ENCODE results near the gene ZNF12.

GRCh38 chr7:5987052-5987662 is 16.7 kb upstream of the RSPH10B start:
- PRO-cap, result no peak
- CAGE, long polyA plus RNA, result no peak

- PRO-cap, result no peak
- CAGE, long polyA plus RNA, result no peak
Observed at GRCh38 chr7:6016388-6017118, 7.5 kb downstream of the AIMP2 start.

DNA sequence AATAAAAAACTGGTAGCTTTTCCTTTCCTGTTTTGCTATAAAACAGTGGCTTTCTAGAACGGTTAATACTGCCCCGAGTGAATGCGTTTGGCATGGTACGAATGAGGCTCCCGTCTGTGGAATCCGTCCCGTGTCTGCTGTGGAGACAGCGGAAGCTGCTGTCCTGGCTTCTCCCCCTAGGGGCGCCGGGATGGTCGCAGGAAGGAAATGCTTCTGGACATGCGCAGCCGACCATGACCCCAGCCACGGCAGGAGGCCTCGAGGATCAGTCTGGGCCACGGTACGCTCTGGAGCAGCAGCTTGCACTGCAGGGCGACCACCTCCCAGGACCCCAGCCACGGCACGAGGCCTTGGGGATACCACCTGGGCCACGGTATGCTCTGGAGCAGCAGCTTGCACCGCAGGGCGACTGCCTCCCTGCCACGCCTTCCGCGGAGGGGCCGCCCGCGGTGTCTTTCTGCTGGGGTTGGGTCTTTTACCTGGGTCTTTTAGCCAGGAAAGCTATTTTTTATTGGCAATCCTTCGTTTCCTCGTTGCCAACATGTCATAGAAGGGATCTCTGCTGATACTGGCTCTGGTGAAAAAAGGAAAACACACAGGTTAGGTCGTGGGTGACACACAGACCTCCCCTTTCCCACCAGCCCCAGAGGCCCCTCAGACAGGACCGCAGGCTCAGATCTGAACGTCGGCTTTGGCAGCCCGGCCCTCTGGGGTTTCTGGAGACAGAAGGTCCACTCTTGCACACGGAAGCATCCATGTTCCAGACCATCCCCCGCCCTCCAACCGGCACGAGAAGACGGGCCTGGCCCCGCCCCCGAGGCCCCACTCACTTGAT is 59.9 kb downstream of the USP42 start:
- PRO-cap, result no peak
- CAGE, long polyA plus RNA, result no peak

- PRO-cap, result no peak
- CAGE, long polyA plus RNA, result no peak
Observed at GRCh38 chr7:6247171-6247783, 25.1 kb downstream of the CYTH3 start.

GRCh38 chr7:6256384-6257090 is 15.9 kb downstream of the CYTH3 start:
- PRO-cap, result no peak
- CAGE, long polyA plus RNA, result no peak

DNA sequence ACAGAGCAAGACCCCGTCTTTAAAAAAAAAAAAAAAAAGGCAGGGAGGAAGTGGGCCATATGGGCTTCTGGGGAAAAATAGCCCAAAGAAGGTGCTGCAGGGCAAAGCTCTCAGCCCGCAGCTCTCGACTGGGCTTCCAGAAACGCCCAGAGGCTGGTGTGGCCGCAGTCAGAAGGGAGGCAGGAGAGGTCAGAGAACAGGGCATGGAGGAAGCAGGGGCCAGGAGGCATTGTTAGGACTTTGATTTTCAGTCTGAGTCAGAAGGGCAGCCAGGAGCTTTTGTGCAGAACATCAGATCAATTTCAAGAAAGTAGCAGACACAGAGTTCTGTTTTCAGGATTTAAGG is 35.3 kb upstream of the CYTH3 start:
- PRO-cap, result no peak
- CAGE, long polyA plus RNA, result no peak

DNA sequence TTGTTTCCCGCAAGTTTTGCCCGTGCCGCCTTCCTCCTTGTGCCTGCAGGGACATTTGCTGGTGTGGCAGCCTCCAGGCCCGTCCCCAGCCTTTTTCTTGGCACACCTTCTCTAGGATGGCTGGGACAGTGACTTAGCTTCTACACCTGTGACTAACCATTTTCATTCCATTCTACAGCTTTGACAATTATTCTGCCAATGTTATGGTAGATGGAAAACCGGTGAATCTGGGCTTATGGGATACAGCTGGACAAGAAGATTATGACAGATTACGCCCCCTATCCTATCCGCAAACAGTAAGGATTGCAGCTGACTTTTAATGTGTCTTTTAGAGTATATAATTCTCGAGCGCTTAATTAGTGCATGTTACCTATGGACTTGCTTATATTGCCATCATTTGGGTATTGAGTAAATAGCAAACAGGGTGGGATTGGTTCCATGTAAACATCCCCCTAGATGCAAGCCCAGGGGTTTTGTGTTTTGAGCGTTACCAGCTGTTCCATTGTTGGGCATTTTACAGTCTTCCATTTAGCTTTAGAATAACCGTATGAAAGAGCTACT is 17.5 kb downstream of the RAC1 start:
- PRO-cap, result no peak
- CAGE, long polyA plus RNA, result no peak

GRCh38 chr7:6392661-6393183 is 18.4 kb downstream of the RAC1 start:
- PRO-cap, result no peak
- CAGE, long polyA plus RNA, result no peak

DNA sequence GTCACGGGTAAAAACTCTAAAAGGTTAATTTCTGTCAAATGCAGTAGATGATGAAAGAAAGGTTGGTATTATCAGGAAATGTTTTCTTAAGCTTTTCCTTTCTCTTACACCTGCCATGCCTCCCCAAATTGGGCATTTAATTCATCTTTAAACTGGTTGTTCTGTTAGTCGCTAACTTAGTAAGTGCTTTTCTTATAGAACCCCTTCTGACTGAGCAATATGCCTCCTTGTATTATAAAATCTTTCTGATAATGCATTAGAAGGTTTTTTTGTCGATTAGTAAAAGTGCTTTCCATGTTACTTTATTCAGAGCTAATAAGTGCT is 28.9 kb downstream of the RAC1 start:
- PRO-cap, result no peak
- CAGE, long polyA plus RNA, result no peak

GRCh38 chr7:6417057-6417786 is 30.5 kb downstream of the DAGLB start:
- PRO-cap, result no peak
- CAGE, long polyA plus RNA, result no peak

- PRO-cap, result no peak
- CAGE, long polyA plus RNA, result no peak
Observed at GRCh38 chr7:6465832-6466652, 17.9 kb downstream of the KDELR2 start.

GRCh38 chr7:6479036-6479532 is 4.9 kb downstream of the KDELR2 start:
- PRO-cap, result no peak
- CAGE, long polyA plus RNA, result no peak

DNA sequence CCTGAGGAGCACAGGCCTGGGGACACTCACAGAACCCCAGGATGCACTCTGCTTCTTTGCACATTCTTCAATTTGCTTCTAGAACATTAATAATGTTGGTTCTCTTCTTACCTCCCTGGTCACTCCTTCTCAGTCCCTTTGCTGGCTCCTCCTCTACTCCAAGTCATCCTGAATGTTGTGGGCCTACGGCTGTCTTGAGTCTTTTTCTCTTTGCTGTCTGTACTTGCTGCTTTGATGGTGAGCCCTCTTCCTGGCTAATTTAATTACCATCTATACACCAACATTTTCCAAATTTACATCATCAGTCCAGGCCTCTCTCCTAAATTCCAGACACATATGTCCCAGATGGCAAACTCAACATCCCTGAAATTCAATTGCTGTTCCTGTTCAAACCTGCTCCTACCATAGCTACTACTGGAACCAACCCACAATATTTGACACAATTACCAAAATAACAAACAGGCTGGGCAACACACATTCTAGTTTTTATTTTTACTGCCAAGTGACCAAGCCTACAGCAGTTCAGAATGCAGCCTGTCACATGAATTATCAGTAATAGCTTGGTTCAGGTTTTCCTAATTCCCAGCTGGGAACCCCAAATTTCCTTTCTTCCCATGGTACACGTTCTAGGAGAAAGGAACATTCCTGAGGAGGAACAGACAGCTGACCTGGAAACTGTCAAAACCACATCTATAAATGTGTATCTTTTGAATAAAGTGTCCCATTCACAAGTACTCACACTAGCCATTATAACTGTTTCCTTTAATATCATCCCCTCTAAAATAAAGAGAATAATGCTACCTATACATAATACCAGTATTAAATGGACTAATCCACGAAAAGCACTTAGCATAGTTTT is 8.4 kb downstream of the ZNF12 start:
- PRO-cap, result no peak
- CAGE, long polyA plus RNA, result no peak

DNA sequence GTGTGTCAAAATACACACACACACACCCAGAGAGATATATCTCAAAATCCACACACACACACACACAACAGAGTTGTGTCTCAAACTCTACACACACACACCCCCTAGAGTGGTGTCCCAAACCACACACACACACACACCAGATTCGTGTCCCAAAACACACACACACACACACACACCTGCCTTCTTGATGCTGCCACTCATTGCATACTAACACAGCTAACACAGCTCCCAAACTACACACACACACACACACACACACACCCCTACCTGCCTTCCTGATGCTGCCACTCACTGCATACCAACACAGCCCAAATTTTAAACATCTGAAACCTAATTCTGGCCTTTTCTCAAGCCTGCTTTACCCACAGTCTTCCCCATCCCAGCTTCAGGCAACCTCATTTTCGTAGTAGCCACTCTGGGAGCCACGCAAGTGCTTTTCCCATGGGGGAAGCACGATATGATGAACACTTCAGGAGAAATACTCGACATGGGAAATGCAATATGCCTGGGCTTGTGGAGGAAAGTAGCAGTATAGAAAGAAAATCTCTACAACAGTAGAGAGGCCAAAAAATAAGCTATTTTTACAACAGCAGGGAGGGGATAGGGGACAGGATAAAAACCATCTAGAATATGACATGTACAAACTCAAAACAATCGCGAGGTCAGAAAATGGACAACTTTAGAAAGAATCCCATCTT is 3.8 kb downstream of the ZNF12 start:
- PRO-cap, result no peak
- CAGE, long polyA plus RNA, result no peak

GRCh38 chr7:6706269-6707500 is at the start of gene ZNF12:
ZNF12 (minus strand) TSS chr7:6706947.
- PRO-cap, result bidirectional peak, plus-strand start at chr7:6707120, minus-strand start at chr7:6706947; unidirectional peak, minus-strand start at chr7:6707198
- CAGE, long polyA plus RNA, result no peak

DNA sequence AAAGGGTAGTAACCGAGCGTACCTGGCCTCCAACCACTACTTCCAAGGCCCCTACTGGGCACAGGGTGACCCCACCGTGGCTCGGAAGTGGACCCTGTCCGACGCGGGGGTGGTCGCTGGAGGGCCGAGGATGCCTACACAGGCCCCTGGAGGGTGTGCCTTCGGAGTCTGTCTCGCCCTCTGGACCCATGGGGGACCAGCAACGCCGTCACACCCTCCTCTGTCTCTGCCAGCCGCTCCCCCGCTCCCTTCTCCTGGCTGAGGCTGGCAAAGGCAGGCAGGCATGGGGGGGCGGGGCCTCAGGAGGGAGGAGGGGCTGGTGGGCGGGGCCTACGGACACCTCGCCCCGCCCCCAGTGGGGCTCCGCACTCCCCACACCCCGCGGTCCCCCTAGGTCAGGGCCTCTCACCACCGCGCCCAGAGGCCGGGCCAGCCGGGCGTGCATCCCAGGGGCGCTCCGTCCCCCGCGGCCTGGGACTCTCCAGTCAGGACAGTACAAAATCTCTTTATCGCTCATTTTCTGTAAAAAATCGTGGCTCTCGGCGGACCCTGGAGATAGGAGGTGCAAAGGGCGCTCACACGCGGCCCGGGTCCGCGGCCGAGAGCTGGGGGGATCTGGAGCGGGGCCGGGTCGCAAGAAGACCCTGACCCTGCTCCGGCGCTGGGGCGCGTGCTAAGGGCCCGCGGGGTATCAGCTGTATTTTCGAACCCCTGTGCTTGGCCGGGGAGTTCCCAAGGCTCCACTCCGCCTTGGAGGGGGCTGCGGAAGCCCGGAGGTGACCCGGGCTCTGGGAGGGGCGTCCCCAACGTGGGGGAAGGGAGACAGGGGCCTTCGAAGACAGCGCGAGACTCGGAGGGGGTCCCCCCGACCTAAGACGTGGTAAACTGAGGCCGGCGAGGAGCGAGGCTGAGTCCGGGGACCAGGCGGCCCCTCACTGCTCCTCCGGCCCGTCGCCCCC is 28.8 kb upstream of the CCZ1B start:
- PRO-cap, result no peak
- CAGE, long polyA plus RNA, result no peak

GRCh38 chr7:7158723-7159099 is 23.6 kb upstream of the C1GALT1 start:
- PRO-cap, result unidirectional peak, minus-strand start at chr7:7158988
- CAGE, long polyA plus RNA, result no peak

DNA sequence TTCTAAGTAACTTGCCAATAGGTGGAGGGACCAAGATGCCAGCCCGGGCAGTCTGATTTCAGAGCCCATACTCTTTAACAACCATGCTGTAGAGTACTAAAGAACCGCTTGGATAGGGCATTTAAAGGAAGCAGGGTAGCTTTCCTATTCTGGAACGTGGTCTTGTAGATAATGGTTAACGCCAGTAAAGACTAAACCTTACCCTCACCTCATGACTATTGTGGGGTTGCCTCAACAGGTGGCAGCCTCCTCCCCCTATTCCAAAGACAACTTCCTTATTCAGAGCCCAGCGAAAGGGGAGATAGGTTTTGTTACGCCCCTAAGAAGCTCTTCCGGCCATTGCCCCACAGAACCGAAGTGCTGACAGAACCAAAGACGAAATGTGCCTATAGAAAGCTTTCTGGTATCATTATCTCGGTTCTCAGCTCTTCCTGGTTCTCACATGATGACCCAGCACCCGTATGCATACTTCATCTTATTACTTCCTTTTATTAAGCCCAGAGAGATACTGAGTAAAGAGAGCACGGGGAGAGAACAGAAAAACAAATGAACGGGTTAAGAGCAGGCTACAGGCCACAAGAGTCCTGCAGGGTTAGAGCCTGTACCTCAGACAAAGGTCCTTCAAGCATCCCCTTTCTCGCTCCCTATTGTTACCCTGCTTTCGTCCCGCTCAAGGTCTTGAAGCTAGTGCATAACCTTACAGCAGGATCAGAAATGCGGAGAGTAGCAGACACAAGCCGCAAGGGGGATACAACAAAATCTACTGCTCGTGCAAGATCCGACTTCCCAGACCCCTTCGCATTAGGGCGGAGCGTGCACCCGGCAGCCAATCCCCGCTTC is 502 bp upstream of the C1GALT1 start:
- PRO-cap, result bidirectional peak, plus-strand start at position 335 of the sequence, minus-strand start at position 384 of the sequence; bidirectional peak, plus-strand start outside the sequence, minus-strand start at position 715 of the sequence
- CAGE, long polyA plus RNA, result no peak

- PRO-cap, result no peak
- CAGE, long polyA plus RNA, result no peak
Observed at GRCh38 chr7:7186392-7187063, 4.2 kb downstream of the C1GALT1 start.

- PRO-cap, result unidirectional peak, plus-strand start at chr7:7322018
- CAGE, long polyA plus RNA, result no peak
Observed at GRCh38 chr7:7321479-7322162, 139.3 kb downstream of the C1GALT1 start.